Sternocleidomastoid (tissue), 1 donor: ENCODE data around the genes DSTYK, RHEX and DYRK3.

DNA sequence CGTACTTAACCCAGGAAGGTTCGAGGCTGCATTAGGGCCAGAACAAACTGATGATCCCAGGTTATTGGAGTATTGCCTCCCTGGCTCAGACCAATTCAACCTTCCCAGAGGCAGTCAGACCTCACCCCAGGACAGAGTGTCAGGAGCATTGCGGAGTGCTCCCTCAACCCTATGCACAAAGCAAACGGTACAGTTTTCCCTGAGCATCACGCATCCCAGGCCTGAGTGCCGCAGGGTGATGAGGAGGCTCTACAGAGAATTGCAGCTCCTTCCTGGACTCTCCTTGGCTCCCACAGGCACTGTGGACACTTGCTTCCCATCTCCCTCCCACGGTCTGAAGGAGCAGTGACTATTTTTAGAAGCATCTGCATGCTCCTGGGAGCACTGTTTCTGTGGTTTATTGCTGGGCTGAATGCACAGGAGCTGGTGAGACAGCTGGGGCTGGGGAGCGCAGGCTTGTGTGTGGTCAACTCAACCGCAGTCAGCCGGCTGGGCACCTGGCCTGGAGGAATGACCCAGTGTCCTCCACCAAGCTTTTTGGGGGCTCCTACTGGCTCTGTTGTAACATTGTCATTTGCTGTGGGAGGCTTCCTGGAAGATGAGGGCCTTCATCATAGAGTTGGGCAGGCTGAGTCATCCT, 43.7 kb downstream of the NFASC start:
- PRO-cap = no peak

- PRO-cap = no peak
Measured at GRCh38 chr1:204997503-204998005, 45.5 kb upstream of the CNTN2 start.

DNA sequence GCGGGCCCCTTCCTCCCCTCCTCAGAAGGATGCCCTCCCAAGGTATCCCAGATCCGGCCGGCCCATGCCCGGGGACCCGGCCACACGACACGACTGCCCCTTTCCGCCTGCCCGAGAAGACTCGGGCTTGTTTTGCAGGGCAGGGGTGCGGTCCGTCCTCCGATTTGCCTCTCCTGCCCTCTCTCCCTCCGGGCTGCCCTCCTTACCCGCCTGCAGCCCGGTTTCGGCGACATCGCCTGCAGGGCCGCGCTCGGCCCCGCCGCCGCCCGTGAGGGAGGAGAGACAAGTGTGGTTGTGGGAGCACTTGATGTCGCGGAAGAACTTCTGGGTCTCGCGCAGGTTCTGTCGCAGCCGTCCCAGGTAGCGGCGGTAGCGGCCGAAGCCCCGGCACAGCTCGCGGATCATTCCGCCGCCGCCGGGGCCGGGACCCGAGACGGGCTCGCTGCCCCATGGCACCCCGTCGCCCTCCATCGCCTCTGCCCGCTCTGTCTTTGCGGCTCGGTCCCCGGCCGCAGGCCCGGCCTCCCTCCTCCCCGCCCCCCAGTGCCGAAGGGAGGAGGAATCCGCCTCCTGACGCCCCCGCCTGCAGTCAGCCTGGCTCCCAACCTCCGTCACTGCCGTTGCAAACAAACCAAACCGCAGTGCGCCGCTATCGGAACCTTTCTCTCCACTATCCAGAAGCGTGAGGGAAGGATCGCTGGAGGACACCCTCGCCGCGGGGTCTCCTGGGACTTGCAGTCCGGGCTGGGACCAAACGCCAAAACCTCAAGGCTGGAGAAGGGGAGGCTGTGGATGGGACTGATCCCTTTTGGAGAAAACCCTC, at the start of gene DSTYK:
Gene DSTYK (minus strand): TSS at position 638 of the 823 bp plus-strand sequence.
- PRO-cap = bidirectional peak, plus-strand start at position 229 of the sequence, minus-strand start at position 129 of the sequence; bidirectional peak, plus-strand start at position 768 of the sequence, minus-strand start at position 545 of the sequence

DNA sequence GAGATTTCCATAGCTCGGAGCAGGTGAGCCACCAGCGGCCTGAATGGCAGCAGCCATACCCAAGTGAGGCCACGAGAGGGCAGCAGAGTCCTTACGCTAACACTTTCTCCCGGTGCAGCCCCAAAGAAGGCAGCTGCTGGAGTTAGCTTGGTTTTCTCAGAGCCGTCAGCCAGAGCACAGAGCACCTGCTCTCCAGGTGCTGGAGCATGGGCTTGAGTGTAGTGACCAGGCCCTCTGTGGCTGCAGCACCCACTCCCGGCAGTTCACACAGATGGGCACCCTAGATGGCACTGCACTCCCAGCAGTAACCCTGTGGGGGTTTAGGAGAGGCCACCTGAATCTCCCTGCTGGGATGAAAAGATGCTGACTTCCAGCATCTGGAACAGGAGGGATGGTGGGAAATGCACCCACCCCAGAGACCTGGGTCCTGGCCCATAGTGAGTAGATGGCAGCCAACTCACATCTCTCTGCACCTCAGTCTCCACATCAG, 45.9 kb downstream of the TMCC2 start:
- PRO-cap = no peak

DNA sequence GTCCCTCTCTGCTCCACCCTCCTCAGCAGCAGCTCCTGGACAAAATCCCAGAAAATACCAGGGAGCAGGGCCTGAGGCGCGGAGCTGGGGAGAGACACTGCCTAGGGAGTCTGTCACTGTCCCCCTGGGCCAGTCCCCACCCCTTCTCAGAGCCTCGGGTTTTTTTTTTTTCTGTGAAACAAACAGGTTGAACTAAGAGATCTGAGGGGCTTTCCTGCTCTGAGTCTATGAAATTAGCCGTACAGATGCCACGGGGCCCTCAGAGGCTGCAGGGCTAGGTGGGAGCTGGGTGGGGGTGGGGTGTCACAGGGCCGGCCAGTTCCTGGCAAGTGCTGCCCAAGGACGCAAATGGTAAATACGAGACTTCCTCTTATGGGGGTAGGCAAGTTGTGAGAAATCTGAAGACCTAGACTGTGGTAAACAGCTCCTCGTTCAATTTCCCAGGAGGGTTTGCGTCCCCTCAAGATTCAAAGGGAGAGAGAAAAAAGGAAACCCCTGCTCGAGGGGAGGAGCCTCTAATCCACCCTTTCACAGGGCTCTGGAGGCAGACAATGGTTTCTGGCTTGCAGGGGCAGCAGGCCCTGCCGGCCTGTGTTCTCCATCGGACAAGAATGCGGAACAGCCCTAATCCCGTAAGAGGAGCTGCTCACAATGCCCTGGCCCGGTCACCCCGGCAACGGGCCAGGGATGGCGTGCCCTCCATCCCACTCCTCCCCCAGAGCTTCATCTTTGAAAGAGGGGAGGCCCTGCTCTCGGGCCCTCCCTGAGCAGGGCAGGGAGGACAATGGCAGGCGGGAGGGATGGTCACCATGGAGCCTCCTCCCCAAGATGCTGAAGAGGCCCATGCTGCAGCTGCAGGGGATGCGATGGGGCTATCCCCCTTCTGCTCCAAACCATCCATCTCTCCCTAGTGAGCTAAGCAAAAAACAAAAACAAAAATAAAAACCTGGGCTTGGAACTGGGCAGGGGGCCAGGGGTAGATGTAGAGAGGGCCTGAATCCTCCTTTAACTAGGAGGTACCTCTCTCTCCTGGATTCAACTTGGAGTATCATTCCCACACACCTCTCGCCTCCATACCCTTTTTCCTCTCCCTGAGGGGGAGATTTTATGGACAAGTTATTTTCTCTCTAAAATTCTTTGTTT, 7.7 kb downstream of the NUAK2 start:
- PRO-cap = bidirectional peak, plus-strand start at position 554 of the sequence, minus-strand start at position 331 of the sequence; unidirectional peak, minus-strand start at position 613 of the sequence

- PRO-cap = no peak
Measured at GRCh38 chr1:205376180-205376694, 19.5 kb upstream of the KLHDC8A start.

- PRO-cap = no peak
Measured at GRCh38 chr1:205441658-205442345, 14.0 kb downstream of the BLACAT1 start.

DNA sequence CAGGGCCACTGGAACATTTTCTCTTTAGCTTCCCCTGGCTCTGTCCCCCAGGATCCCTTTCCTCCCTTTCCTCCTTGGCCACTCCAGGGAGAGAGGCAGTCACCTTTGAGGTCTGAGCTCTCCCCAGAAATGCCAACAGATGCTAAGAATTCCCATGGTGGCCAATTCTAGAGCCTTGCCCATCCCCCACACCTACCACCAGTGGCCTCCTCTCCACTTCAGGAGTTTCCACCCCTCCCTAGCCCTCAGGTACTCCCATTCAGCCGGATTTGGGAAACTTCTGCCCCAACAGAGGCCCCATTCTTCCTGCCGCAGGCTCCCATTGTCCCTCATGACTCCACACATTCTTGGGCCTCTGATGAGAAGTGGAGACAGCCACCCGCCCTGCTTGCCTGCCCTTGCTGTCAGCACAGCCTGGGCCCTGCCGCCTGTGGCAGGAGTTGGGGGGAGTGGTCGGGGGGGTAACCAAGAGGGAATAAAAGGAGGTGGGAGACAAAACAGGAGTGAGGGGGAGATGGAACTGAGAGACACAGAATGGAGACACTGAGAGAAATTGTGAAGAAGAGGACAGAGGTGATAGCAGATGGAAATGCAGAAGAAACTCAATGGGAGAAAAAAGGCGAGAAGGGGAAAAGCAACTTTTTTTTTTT, 4.6 kb downstream of the BLACAT1 start:
- PRO-cap = no peak

DNA sequence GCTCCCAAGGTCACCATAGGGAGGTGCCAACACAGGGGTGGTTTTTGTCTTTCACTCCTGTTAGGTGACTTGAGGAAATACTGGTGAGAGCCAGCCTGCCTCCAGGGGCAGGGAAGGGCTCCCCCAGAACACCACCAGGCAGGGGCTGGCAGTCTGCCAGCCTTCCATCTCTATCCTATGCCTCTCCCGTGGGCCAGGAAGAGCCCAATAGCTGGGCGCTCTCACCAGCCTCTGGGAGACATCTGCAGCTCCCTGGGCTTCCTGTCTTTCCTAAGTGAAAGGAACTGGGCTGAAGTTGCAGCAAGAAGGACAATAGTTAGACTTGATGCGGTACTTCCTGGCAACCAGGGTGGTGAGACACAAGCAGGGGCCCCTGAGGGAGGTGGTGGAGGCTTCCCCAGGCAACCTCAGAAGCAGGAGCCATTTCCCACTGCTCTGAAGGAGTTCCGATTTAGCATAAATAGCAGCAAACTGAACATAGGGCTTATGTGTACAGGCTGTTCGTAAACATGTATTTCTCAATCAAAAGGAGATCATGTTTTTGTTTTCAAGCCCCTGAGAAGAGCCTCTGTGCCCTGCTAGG, 14.1 kb downstream of the MFSD4A start:
- PRO-cap = no peak

DNA sequence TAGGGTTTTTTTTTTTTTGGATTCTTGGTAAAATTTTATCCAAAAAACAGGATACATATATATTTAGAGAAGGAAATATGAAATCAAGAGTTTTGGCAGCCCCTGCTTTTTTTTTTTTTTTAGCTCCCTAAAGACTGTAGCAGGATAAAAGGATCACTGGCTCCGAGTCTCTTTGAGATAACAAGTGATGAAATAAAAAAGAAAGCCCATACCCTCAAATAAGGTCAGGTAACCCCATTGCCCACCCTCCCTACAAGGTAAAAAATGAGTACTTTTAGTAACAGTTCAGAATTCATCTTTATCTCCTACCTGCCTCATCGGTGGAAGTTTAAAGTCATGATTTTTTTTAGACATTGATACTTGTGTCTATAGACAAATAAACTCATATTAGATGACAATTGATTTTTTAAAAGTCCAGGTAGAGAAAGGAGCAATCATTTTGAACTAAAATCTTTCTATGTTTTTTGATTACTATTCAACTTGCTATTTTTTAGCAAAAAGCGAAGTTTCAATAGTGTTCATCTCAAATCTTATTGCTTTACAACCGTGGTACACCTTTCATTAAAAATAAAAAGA, 32.5 kb downstream of the NUCKS1 start:
- PRO-cap = no peak

DNA sequence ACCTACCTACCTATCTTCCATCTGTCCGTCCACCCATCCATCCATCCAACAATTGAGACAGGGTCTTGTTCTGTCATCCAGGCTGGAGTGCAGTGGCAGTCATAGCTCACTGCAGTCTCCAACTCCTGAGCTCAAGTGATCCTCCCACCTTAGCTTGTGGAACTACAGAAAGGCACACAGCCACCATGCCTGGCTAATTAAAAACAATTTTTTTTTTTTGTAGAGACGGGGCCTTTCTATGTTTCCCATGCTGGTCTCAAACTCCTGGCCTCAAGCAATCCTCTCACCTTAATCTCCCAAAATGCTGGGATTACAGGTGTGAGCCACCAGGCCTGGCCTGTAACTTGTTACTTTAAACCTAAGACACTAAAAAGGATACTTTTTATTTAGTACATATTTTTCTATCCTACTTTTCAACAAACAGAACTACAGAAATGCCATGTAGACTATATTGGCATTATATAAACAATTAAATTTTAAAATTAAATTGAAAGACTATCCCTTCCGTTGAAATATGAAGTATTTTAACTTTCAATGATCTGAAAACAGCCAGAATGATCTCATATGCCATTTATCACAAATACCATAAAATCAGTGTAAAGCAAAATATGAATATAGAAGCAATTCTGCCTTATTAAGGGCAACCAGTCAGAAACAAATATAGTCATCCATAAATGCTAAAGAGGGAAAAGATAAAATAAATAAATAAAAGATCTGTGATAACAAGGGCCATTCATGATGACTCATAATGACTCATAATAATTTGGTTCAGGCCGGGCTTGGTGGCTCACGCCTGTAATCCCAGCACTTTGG, 15.9 kb downstream of the NUCKS1 start:
- PRO-cap = no peak

GRCh38 chr1:205783763-205784563, 8.7 kb upstream of the RAB29 start:
- PRO-cap = no peak

GRCh38 chr1:205849686-205850001, 288 bp downstream of the PM20D1 start:
- PRO-cap = no peak

- PRO-cap = unidirectional peak, plus-strand start at chr1:205935030
Measured at GRCh38 chr1:205934477-205935230, 8.6 kb downstream of the SLC26A9 start.

GRCh38 chr1:206052575-206053670, at the start of gene RHEX:
Gene RHEX, plus strand, starts transcription at chr1:206053173.
- PRO-cap = no peak

GRCh38 chr1:206464385-206465384, 5.6 kb upstream of the IKBKE start:
- PRO-cap = no peak

- PRO-cap = no peak
Measured at GRCh38 chr1:206517947-206518774, 10.8 kb downstream of the RASSF5 start.

GRCh38 chr1:206578066-206578868, 34.0 kb downstream of the EIF2D start:
- PRO-cap = no peak

- PRO-cap = no peak
Measured at GRCh38 chr1:206630969-206631500, 4.3 kb upstream of the DYRK3 start.

GRCh38 chr1:206635195-206636461, at the start of gene DYRK3:
Gene DYRK3, plus strand, starts transcription at chr1:206635536.
- PRO-cap = bidirectional peak, plus-strand start at chr1:206635536, minus-strand start at chr1:206635378